ENCODE measurements around the genes ALDH1A1 and ANXA1.

DNA sequence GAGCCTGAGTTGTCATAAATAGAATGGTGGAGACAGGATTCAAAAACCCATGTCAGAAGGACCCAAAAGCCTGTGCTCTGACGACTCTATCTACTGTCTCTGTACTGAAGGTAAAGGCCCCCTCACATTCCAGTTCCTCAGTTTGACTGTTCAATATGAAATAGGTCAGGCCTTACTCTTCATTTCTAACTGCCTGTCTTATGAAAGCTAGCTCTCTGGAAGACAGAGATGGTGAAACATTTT, 9.7 kb downstream of the KLF9 start:
- PRO-cap = no peak

DNA sequence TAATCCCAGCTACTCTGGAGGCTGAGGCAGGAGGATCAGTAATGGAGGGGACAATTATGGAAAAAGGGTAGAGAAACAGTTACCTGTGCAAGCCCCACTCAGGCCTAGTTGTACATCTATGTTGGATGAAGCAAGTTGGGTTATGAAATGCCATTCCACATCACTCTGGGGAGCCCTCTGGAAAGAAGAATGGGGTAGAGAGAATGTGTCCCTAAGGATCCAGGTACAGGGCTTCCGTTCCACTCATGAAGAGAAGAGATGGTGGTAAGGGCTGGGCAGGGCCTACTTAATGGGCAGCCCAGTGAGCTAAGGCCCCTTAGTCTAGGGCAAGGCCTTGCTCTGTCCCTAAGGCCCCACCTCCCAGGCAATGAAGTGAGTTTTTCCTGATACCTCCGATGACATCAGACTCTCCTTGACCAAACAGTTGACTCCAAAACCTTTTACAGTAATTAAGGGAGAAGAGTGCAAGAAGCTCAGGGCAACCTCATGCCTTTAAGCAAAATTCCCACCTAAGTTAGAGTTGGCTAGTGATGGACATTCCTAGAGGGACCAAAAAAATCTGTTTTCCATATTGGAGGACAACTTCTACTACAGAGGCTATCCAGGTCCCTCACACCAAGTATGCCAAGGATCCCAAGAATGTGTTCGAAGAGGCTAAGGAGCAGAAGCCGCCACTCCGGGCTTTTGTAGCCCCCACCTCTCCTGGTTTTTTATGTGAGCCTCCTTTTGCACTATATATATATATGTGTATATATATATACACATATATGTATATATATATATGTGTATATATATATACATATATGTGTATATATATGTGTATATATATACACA, 6.0 kb downstream of the KLF9 start:
- PRO-cap = no peak

DNA sequence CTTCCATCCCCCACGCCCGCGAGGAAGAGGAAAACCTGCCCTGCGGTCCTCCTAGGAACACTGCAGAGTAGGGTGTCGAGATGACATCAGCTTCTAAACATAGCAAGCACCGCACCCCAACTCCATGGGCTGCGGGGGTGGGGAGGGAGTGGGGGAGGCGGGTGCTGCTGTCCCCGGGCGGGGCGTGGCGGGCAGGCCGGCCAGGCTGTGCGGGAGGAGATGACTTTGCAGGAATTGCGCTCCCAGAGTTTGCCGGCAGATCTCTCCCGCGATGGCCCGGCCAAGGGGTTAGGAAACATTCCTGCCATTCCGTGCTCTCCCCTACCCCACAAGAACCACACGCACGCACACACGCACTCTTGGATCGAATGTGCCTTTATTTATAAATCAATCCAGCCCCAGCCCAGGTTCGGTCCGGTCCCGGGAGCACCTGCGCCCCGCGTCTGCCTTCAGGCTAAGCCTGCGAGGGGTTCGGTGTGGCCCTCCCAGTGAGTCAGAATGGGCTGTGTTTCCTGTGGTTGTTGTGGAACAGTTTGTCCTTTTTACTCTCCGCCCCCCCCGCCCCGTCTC, 5.2 kb upstream of the KLF9 start:
- PRO-cap = bidirectional peak, plus-strand start at position 258 of the sequence, minus-strand start outside the sequence; bidirectional peak, plus-strand start outside the sequence, minus-strand start at position 500 of the sequence

DNA sequence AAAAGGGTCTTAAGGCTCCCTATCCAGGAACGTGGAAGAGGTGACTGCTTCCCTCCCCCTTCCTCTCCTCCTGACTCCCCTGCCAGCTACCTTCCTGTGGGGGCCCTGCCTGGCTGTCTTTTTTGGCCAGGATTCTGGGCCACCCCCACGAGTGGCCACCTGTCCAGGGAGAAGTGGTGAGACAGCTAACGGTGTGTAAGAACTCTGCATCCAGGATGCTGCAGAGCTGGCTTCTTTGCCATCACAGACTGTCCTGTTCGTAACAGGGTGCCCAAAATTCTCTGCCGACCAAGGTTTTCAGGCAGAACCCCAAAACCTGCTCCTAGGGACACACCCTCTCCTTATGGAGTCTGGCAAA, 6.6 kb upstream of the KLF9 start:
- PRO-cap = no peak

DNA sequence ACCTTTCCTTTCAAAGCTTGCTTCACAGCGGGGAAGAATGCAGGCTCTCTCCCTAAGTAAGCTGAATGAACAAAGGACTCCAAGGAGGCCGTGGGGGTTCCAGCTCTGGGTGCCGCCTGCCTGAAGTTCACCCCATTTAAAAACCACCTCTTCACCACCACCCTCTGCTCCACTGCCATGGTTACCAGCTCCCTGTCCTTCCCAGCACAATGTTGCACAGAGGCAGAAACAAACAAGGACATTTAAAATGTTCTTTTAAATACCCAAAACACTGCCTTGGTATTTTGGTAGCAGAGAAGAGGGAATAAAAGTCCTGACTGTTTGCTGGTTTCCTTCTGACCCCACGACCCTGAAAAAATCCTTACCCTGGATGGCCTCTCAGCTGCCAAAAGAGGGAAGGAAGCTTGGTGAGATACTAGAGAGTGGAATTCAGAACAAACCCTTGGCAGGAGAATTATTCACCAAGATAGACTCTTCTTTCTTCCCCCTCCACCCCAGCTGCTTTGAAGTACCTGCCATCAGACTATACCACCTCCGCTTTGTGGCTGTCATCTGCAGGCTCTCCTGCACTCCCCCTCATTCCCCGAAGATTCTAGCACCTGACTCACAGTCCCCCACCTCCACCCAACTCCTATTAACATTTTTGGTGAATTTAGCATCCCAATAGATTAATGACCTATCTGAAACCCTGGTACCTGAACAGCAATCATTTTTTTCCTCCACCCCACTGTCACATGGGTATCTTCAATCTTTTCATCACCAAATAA, 7.2 kb upstream of the KLF9 start:
- PRO-cap = no peak

- PRO-cap = no peak
Observed at GRCh38 chr9:70472731-70473297, 58.4 kb upstream of the KLF9 start.

DNA sequence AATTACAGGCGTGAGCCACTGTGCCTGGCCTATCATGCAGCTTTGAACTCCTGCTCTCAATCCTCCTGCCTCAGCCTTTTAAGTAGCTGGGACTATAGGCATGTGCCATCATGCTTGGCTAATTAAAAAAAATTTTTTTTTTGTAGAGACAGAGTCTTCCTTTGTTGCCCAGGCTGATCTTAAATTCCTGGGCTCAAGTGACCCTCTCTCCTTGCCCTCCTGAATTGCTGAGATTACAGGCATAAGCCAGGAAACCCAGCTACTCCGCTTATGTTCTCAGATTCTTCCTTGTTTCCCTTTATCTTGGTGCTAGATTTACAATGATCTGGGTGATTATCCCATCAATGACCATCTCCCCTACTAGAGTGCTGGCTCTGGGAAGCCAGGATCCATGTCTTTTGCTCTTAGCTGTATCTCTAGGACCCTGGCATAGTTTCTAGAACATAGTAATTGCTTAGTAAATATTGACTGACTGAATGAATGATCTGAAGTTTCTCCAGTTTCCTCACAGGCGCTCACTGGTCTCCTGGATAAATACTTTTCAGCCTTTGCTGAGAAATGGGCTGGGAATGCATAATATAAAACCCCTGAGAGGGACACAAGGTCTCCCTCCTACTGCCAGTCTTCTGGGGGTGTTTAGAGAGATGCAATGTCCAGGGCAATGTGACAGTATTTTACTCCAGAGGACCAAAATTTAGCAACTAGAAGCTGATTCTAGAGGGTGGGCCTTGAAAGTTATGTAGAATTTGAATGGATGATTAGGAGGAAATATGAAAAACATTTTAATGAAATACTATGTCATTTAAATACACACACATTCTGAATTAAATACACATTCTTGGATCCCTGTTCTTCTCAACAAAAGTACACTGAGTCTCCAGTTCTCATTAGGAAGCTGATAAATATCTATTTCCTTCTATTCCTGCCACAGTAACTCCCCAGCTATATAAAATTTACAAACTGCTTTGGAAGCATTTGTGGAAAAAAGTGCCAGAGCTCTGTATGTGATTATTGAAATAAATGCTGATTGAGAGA, 60.0 kb upstream of the KLF9 start:
- PRO-cap = no peak

GRCh38 chr9:70485236-70485806, 70.9 kb upstream of the KLF9 start:
- PRO-cap = no peak

DNA sequence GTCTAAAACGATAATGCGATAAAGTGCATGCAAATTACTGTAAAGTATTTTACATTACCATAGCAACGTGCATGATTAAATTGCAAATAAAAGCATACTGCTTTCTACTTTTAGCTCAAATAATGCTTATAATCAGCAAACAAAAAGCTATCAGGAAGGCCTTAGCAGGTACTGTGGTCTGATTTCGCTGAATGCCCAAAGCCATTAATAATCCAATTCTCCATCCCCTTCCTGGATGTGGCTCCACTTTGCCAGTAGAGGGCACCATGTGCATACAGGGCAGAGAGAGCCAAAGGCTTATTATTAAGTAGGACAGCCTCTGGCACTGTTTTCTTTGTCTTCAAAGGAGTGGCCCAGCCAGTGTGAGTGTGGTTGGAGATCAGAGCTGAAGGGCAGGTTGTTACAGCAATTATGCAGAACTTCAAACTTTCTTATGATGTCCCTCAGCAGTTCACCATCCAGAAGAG, 38.5 kb upstream of the CEMIP2 start:
- PRO-cap = bidirectional peak, plus-strand start at position 360 of the sequence, minus-strand start at position 209 of the sequence

DNA sequence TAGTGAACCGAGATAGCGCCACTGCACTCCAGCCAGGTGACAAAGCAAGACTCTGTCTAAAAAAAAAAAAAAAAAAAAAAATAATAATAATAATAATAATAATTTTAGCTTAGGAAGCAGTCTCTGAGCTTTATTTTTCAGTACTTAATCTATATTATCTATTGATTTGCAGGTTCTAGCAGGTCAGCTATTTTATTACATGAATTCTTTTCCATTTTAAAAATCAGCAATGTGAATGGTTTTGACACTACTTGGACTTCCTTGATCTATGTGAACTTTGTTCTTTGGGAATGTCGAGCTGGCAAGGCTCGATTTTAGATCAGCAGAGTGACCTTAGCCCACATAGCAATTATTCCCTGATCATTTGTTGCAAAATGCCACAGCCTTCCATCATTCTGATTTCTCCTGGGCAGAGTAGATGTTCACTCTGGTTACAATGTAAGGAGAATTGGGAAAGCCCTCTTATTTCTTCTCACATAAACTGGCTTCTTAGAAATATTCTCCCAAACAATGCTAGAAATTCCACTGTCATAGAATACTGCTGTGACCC, 15.9 kb upstream of the GDA start:
- PRO-cap = no peak

DNA sequence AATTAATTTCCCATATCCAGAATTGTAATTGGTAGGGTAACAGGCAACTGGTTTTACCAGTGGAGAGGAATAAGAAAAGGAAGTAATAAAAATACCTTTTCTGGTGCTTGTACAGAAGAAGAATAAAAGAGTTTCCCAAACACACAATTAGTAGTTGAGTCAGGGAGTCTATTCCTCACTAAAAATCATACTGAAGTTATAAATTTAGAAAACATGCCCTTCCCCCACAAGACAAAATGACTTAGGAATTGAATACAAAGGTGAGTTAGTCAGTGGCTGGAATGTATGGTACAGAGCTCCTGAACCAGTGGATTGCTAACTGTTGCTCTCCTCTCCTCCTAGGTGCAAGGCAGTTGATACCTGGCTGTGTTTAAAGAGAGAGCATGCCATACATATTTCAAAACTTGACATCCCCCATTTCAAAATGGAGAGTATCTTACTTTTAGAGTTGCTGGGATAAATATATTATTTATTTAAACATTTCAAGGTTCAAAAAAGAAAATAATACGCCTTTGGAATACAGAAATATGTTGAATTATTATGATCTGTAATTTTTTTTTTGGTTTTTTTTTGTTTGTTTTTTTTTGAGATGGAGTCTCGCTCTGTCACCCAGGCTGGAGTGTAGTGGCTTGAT, 1.9 kb downstream of the GDA start:
- PRO-cap = no peak

GRCh38 chr9:72360360-72361256, 4.4 kb downstream of the ZFAND5 start:
- PRO-cap = no peak

GRCh38 chr9:72362018-72362476, 3.0 kb downstream of the ZFAND5 start:
- PRO-cap = no peak

GRCh38 chr9:72526657-72526938, 5.2 kb downstream of the TMC1 start:
- PRO-cap = no peak

DNA sequence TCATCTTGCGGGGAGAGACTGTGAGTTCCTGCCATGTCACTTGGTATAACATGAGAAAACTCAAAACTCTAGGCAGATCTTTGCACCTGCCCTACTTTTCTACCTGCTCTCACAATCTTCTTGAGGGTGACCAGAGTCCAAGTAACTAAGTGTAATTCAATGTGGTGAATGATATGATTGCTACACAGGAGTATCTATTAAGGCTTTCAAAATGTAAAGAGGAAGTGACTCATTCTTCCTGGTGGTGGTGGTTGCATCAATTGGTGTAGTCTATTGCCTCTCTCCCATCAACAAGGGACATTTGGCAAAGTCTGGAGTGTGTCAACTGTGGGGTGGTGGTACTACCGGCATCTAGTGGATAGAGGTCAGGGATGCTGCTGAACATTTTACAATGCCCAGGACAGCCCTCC, 65.3 kb downstream of the TMC1 start:
- PRO-cap = no peak

GRCh38 chr9:72952762-72953495, at the start of gene ALDH1A1:
ALDH1A1 (minus strand) TSS chr9:72953053.
- PRO-cap = no peak

- PRO-cap = no peak
Observed at GRCh38 chr9:73083387-73084010, 68.2 kb upstream of the ANXA1 start.

GRCh38 chr9:73151451-73152462, at the start of gene ANXA1:
ANXA1 (plus strand) TSS chr9:73151865.
- PRO-cap = no peak

GRCh38 chr9:75891701-75892232, 1.3 kb downstream of the PCSK5 start:
- PRO-cap = no peak

- PRO-cap = no peak
Observed at GRCh38 chr9:76023677-76024382, 133.4 kb downstream of the PCSK5 start.